Skin of body (tissue), 2 donors: ENCODE measurements around a stretch of chr16.

DNA sequence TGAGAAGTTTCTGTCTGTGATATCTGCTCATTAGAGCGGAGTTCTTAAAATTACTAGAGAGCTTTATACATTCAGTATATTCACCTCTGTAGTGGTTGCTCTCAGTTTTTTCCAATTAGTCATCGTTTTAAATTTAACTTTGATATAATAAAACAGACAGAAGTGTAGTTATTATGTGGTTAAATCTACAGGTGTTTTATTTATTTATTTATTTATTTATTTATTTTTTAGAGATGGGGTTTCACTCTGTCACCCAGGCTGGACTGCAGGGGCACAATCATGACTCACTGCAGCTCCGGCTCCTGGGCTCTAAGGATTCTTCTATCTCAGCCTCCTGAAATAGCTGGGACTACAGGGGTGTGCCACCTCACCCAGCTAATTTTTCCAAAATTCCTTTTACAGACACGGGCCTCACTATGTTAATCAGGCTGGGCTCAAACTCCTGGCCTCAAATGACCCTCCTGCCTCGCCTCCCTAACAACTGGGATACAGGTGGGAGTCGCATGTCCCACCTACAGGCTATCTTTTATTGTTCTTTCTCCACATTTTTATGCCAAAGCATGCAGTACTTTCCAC lies 15.9 kb downstream of the ARHGAP17 start:
- RAMPAGE, long total RNA, result no peak

- RAMPAGE, long total RNA, result no peak
Measured at GRCh38 chr16:25110291-25110720, 1.2 kb upstream of the LCMT1 start.

GRCh38 chr16:25258758-25259191 lies 1.1 kb upstream of the ZKSCAN2 start:
- RAMPAGE, long total RNA, result no peak

DNA sequence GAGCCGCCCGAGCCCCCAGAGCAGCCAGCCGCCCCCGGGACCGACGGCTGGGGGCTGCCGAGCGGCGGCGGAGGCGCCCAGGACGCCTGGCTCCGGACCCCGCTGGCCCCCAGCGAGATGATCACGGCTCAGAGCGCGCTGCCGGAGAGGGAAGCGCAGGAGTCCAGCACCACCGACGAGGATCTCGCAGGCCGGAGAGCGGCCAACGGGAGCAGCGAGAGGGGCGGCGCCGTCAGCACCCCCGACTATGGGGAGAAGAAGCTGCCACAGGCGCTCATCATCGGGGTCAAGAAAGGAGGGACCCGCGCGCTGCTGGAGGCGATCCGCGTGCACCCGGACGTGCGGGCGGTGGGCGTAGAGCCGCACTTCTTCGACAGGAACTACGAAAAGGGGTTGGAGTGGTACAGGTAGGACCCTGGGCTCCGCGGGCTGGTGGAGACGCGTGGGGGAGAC lies 1.0 kb downstream of the HS3ST4 start:
- RAMPAGE, long total RNA, result no peak

GRCh38 chr16:27174720-27175263 lies 28.5 kb upstream of the KDM8 start:
- RAMPAGE, long total RNA, result no peak

DNA sequence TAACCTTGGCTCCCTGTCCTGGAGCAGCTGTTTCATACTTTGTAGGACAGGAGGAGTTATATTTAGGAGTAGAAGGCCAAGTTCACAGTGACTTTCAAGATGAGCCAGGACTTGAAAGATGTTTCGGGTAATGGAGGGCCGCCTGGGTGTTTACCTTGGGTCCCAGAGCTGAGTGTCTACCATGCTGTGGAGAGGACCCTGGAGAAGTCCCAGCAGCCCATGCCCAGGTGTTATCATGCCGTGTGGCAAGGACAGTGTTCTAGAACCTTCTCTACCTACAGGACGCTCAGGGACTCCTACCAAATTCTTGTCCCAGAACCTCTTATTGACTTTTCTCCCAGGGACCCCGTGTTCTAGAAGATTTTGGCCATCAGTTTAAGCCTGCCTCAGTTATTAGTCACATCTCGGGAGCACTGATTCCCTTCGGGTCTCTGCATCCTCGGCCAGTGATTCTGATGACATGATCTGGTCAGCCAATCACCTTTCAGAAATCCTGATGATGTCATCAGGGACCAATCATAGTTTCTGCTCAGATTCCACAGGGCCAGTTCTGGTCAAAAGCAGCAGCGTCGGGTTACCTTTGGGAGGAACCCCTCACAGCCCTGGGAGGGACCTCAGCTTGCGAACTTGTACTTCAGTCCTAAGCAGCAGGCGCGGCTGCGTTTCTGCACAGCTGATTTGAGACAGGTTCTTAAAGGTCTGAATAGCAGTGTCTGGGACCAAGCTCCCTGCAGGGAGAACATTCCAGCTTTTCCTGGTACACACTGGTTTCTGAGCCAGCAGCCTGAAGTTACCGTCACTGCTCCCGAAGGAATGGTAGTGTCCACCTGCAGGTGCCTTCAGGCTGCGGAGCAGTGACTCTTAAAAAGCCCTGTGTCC lies 13.8 kb downstream of the KDM8 start:
- RAMPAGE, long total RNA, result no peak

DNA sequence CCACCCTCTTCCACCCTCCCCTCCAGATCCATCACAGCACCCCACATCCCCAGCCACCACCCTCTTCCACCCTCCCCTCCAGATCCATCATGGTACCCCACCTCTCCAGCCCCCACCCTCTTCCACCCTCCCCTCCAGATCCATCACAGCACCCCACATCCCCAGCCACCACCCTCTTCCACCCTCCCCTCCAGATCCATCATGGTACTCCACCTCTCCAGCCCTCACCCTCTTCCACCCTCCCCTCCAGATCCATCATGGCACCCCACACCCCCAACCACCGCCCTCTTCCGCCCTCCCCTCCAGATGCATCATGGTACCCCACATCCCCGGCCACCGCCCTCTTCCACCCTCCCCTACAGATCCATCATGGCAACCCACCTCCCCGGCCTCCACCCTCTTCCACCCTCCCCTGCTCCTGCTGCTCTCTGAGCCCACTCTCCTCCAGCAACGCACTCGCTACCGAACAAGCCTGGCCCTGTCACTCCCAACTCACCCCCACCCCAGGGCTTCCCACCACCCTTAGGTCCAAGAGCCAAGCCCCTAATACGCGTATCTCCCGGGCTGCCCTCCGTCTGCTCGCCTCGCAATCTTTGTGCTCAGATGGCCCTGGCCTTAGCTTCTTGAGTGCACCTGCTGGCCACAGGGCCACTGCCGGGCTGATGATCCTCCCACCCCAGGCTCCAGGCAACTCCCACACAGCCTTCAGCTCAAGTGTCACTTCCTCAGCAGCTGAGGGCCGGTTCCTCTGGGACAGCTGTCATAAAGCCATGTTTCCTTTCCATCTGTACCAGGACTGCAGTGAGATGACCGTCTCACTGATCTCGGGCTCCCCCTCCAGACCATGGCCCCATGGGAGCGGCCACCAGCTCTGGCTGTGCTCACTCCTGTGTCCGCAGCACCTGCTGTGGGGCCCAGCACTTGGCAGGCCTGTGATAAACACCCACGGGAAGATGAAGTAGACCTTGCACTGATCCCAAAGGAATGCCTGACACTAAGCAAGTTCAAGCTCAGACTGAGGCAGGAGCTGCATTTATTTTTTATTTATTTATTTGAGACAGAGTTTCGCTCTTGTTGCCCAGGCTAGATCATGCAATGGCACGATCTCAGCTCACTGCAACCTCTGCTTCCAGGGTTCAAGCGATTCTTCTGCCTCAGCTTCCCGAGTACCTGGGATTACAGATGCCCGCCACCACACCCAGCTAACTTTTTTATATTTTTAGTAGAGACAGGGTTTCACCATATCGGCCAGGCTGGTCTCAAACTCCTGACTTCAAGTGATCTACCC lies 25.7 kb downstream of the KDM8 start:
- RAMPAGE, long total RNA, result no peak

DNA sequence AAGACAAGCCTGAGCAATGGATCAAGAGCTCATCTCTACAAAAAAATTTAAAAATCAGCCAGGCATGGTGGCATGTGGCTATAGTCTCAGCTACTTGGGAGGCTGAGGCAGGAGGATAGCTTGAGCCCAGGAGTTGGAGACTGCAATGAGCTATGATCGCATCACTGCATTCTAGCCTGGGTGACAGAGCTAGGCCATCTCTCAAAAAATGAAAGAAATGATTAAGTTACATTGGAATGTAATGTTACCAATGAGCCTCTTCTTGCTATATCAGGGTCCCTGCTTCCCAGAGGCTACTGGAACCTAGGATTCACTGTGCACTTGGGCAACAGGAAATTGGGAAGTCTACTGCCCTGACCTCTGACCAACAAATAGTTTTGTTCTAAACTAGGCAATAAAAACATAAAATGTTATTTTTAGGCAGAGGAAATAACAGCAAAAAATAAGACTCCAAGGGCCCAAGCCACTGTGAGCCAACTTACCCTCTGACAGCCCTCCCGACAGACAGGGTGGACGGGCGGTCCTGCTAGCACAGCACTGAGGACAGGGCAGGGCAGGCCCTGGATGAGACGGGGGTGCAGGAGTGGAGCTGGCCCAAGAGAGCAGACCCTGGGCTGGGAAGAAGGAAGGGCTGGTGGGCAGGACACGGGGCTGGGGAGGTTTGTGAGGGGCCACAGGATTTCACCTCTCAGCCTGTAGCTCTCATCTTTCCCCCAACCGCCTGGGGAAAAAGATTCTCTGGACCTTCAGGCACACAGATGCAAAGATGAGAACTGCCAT lies 27.5 kb downstream of the NSMCE1 start:
- RAMPAGE, long total RNA, result no peak

- RAMPAGE, long total RNA, result no peak
Measured at GRCh38 chr16:27285800-27286798, 17.5 kb upstream of the NSMCE1 start.

- RAMPAGE, long total RNA, result no peak
Measured at GRCh38 chr16:27315949-27316330, 2.2 kb downstream of the IL4R start.

GRCh38 chr16:27356590-27357111 lies 42.9 kb downstream of the IL4R start:
- RAMPAGE, long total RNA, result no peak

GRCh38 chr16:27464761-27465566 lies 63.0 kb downstream of the IL21R start:
- RAMPAGE, long total RNA, result no peak

- RAMPAGE, long total RNA, result no peak
Measured at GRCh38 chr16:27516388-27516590, 33.4 kb downstream of the GTF3C1 start.

DNA sequence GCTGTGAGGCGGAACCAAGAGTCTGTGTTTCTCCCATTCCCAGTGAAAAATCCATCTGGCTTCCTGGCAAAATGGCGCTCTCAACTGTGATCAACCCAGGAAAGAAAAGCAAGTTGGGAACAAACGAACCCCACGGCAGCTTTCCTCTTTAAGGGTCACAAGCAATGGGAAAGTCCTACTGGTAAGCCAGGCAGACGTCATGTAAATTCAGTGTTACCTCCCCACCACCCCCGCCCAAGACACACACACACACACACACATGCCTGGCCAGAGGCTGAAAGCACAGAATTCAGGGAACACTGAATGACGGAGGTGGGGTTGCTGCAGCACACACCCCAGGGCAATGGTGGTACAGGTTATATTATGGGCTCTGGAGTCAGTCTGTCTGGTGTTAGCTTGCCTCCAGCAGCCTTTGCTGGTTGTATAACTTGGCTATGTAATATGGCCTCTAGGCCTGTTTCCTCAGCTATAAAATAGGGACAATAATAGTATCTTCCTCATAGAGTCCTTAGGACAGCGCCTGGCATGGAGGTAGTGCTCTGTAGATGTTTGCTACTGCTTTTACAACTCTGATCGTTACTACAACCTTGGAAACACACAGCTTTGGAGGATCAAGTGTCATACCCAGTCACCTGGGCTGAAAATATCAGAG lies 31.6 kb downstream of the GTF3C1 start:
- RAMPAGE, long total RNA, result no peak

- RAMPAGE, long total RNA, result no peak
Measured at GRCh38 chr16:27521998-27522772, 27.5 kb downstream of the GTF3C1 start.

DNA sequence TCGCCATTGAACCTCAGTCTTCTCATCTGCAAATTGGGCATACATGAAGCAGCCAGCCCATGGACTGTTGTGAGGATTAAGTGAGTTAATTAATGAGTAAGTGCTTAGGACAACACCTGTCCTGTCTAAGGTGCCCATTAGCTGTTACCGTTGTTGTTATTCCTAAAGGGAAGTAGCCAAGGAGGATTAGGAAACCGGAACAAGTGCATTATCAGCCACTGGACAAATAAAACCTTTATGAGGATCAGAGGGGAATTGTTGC lies 169.4 kb downstream of the GSG1L start:
- RAMPAGE, long total RNA, result no peak

DNA sequence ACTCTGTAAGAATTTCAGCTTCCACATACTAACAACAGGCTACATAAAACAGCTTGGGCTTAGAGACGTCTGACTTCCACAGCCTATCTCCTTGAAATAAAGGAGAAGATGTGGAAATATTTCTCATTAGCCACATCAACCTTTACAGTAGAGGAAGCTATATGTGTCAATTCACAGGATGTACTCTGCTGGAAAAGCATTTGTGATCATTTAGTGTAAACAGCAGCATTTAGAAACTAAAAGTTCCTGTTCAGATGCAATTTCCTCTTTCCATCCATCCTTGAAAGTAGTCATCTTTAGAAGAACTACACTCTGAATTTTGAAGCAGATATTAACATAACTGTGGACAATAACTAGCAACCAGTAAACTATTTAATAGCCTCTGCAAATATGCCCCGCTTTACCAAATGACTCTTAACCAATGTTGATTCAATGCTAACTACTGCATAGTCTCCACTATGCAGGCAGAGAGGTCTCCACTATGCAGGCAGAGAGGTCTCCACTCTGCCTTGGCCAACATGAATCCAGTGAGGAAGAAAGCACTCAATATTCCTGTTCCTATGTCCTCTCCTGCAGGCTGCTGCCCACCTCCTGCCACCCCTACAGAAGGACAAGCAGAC lies 46.1 kb downstream of the XPO6 start:
- RAMPAGE, long total RNA, result no peak

GRCh38 chr16:28169069-28170004 lies 42.4 kb downstream of the XPO6 start:
- RAMPAGE, long total RNA, result no peak

- RAMPAGE, long total RNA, result no peak
Measured at GRCh38 chr16:28180660-28181327, 31.0 kb downstream of the XPO6 start.

- RAMPAGE, long total RNA, result no peak
Measured at GRCh38 chr16:28364582-28365076, 1.3 kb upstream of the NPIPB6 start.